Ileum (tissue), 1 donor: ENCODE measurements around the genes KLHL36 and CRISPLD2.

- PRO-cap: no peak
Observed at GRCh38 chr16:81862099-81862470, 83.0 kb downstream of the PLCG2 start.

- PRO-cap: no peak
Observed at GRCh38 chr16:82067023-82067382, 31.9 kb downstream of the HSD17B2 start.

DNA sequence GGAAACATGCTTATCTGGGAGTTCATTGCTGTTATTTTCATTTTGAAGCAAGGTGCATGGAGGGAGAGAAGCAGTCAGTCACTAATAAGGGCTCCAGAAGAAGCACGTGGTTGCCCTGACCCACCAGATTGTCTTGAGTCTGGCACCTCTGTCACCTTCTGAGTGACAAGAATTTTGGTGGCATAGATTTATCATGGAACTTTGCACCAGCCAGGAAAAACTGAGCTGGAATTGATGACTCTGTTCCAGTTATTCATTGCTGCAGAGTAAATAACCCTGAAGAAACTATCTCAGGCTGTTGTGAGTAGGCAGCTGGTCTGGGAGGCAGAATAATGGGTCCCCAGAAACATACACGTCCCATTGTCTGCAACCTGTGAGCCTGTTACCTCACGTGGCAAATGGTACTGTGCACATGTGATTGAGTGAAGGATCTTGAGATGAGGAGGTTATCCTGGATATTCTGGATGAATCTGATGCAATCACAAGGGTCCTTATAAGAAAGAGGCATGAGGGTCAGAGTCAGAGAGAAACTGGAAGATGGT is 44.9 kb downstream of the HSD17B2 start:
- PRO-cap: no peak

DNA sequence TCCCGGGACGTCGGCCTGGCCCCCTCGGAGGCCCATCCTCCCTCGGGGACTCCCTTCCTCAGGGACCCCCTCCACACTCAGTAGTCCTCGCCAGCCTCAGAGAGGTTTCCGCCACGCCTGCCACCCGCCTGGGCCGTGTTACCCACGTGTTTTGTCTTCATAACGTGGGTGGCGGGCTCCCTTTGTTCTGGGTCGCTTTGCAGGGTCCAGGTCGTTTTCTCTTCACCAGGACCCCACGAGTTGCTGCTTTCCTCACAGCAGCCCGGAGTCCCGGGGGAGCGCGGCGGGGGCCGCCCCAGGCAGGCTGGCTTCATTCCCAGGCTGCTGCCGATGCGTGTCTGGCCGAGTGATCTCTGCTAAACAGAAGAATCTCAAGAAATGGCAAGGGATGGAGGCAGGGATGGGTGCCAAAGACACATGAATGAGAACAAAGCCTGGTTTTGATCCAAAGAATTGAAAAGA is 460 bp upstream of the MPHOSPH6 start:
- PRO-cap: no peak

DNA sequence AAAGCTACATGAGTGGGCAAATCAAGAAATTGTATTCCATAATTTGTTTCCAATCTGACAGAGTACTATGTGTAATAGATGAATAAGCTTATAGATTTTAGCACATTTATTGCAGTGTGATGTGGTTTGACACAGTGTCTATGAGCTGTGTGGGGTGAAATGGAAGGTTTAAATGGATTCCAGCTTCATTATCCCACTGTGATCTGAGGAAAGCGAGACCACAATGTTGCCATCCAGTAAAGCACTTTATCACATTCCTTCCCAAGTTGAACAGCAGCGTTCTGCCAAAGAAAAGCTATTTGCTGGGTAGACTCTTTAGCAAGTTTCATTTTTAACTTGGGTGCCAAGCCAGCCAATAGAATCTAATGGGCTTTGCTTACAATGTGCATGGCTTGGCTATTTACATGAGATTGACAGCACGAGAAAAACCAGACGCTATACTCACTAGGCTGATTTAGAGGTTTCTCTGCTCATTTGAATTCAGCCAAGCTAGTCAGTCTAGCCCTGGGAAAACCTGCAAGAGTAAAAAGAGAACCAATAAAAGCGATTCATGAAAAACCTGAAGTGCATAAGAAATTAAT is 108.8 kb downstream of the CDH13 start:
- PRO-cap: no peak

DNA sequence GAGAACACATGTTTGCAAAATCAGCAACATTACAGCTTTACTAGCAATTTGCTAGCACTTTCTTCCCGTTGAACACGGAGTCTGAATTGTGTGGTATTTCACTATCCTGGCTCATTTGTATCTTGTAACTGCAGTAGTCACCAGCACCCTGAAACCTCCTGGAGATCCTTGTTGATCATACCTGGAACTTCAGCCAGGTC is 334.6 kb upstream of the HSBP1 start:
- PRO-cap: no peak

DNA sequence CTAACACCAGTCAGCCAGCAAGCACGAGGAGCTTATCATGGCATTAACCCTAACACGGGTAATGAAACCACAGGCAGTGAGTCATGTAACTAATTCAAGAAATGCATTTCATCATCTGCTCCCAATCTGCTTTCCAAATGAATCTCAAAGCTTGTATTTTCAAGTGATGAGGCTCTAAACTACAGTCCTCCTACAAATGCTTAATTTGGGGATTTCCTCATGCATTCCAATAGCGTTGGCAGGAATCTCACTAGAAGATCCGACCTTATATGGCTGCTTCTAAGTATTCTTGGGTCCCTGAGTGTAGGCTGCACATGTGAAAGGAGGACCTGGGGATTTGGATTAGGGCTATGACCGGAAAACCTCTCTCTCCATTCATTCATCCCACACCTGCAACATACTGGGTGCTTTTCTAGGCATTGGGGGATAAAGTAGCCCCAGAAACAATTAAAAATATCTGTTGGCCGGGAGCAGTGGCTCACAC is 118.3 kb upstream of the HSBP1 start:
- PRO-cap: no peak

GRCh38 chr16:83744330-83745165 is 63.2 kb upstream of the HSBP1 start:
- PRO-cap: unidirectional peak, minus-strand start at chr16:83744528

- PRO-cap: no peak
Observed at GRCh38 chr16:83803582-83804245, 4.1 kb upstream of the HSBP1 start.

DNA sequence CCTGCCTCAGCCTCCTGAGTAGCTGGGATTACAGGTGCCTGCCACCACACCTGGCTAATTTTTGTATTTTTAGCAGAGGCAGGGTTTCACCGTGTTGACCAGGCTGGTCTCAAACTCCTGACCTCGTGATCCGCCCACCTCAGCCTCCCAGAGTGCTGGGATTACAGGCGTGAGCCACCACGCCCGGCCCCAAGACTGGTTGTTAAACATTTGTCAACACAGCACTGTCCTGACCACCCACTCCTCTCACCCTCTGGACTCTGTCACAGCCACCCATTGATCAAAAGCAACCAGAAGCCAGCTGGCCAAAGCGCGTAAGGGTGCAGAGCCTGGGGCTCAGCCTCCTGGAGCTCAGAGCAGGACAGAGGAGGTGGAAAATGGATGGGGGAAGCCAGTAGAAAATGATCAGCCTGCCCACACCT is 14.9 kb upstream of the OSGIN1 start:
- PRO-cap: no peak

GRCh38 chr16:83995626-83996231 is 27.7 kb downstream of the NECAB2 start:
- PRO-cap: no peak

DNA sequence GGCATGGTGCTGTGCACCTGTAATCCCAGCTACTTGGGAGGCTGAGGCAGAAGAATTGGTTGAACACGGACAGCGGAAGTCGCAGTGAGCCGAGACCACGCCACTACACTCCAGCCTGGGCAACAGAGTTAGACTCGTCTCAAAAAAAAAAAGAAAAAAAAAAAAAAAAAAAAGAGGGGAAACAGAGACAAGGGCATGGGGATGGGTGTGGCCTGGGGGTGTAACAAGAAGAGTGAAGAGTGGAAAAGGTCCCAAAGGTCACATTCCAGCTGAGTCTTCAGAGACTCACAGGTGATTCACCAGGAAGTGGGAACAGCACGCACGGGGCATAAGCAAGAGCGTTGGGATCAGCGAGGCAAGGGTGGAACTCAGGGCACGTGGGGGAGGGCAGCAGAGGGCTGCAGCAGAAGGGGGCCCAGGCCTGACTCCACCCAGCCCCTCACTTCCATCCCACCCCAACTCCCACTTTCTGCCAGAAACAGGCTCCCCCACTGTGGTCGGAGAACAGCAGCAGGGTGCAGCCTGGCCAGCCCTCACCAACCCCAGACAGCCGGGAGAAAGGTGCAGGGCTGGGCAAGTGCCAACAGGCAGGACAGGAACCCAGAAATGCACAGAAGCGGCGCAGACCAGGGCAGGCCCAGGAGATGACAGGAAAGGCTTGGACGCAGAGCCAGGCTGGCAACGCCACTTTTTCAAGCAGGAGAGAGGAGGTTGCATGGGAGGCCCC is 3.3 kb downstream of the MEAK7 start:
- PRO-cap: no peak

DNA sequence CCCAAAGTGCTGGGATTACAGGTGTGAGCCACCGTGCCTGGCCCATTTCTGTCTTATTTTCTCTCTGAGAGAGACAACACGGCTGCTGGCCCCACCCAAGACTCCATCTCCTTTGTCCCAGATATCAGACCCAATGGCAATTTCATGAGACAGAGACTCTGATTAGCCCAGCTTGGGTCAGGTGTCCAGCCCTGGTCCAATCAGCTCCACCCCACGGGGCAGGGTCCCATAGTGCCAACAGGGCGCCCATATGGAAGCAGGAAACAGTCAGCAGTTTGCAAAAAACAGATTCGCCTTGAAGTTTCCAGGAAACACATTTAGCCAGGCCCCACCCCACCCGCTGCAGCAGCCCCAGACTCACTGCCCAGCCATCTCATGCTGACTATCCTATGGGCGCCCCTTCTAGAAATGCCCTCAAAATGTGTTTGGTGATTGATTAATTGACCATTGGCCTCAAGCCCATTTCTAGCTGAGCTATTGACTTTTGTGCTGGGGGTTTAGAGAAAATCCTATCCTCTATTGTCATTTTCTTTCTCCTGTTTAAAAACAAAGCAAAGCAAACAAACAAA is 32.7 kb upstream of the MEAK7 start:
- PRO-cap: no peak

GRCh38 chr16:84641164-84641876 is 7.0 kb upstream of the KLHL36 start:
- PRO-cap: no peak

- PRO-cap: bidirectional peak, plus-strand start at chr16:84648522, minus-strand start at chr16:84648379
Observed at GRCh38 chr16:84647929-84648604, at the start of gene KLHL36. TSS of gene KLHL36 (plus strand) at chr16:84648511.

GRCh38 chr16:84658353-84659166 is 10.2 kb downstream of the KLHL36 start:
- PRO-cap: no peak

DNA sequence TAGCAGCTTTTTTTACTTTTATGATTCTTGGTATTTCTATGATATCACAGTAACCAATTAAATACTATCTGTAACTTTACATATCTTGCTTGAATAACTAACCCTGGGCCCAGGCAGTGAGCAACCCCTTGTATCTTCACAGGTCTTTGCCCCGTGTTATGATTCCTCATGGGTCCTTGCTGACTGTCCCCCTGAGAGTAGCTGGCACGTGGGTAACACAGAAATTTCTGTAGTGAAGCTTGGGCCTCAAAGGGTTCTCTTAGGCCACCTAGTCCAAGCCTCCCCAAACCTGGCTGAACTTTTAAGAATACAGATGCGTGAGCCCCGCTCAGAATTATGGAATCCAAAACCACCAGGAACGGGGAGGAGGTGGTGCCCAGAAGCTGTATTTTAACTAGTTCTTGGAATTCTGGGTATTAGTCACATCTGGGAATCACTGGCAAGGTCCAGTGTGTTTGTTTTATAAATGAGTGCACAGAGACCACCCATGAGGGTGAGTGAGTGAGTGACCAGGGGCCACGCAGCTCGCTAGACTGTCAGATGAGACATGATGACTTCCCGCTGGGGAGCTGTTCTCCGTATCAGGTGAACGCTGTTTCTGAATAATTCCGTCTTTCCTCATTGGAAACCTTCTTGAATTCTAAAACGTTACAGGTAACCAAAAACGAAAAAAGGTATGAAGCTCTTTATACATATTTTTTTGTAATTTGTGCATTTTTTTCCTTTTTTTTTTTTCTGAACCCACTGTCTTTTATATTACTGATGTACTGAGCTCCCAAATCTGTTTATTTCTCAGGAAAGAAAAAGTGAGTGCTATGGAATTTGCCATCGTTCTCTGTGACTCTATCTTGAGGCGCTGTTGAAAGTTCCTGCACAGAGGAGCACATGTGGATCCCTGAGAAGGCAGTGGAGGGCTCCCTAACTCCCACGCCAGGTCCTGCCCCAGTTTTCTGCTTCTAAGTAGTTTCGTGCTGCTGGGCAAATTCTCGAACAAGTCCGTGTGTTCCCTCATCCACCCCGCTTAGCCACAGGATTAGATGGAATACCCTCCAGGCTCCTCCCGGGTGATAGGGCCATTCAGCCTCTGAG is 14.3 kb downstream of the KLHL36 start:
- PRO-cap: no peak

DNA sequence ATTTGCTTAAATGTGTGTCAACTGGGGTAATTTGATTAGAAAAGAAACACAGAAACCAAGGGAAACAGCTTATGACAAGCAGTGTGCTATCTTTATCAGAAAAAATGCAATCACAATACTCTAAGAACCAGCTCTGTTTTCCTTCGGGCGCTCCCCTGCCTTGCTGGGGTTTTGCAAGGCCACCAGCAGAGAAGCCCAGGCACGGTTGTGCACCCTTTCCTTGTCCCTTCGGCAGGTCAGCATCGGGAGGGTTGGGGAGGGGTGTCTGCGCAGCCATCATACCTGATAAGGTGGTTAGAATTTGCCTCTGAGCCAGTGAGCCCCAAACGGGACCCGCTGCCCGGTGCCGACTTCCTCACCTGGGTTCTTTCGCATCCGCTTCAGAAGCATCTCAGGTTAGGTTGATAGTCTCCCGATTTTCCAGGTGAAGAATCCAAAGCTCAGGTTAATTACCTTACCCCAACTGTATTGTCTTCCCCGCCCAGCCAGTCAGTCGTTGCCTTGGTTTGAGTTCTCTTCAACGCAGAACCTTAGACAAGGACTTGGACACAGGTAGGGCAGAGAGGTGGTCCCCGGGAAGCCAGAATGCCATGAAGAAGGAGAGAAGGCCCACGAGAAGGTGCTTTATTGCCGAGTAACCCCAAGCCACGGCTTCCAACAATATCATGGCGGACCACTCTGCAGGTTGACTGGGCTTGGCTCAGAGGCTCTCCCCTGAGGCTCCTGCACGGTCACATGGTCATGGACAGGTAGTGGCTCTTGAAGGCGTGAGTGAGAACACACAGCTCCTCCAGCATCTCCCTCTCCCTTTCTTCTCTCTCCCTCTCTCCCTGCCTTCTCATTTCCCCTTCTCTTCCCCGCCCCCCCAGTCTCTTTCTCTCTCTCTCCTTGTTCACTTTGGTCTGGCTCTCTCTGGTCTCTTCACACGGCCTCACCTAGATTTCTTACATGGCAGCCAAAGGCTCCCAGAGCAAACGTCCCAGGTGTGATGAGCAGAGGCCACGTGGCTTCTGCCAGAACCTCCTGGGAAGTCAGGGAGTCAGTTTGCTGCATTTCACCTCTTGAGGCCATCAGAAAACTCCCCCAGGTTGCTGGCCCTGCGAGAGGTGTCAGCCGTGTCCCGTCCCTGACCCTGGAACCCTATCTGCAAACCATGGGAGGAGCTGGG is 19.9 kb downstream of the KLHL36 start:
- PRO-cap: no peak

DNA sequence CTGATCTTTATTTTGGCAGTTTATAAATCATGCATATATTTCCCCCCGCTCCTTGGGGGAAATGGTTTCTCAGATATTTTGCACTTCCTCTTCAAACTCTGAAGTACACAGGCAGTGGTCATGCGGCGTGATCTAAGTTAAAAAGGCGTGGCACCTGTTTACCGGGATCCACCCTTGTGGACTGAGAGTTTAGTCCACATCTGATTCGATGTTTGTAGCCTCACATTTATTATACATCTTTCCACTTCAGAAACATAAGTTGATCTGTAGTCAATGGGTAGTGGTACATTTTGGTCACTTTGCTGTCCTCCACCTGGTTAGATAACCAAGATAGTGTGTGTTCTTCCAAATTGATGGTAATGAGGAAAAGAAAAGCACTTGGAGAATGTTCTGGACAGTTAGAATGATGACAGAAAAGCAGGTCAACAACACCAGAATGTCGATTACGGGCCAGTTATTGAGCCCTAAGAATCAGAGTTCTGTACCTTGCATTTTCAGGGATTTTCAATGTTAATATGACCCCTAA is 51.6 kb downstream of the USP10 start:
- PRO-cap: no peak

DNA sequence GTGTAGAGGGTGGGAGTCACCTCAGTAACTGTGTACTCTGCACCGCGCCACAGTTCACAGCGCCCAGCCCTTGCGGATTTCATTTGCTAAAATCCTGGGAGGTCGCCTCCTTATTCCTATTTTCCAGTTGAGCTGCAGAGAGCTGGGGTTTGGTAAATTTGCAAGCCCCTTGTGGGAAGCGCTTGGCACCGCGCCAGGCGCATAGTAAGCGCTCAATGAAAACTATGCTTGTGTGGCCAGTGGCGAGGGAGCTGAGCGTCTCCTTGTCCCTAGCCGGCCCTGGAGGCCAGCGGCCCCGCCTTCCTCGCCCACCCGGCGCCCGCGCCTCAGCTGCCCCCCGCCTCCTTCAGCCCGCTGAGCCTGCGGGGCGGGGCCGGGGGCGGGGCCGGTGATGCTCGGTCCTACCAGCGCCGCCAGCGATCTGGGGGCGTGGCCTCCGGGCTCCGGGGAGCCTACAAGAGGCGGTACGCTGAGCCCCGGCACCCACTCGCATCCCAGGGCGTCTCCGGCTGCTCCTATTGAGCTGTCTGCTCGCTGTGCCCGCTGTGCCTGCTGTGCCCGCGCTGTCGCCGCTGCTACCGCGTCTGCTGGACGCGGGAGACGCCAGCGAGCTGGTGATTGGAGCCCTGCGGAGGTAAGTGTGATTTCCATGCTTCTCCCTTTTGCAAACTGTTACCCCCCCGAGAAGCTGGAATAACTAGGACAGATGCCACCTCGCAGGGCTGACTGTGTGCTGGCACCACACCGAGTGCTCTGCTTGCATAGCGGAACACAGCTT is at the start of gene CRISPLD2:
CRISPLD2 (plus strand) TSS at position 486 of the 778 bp plus-strand sequence.
- PRO-cap: unidirectional peak, plus-strand start at position 486 of the sequence